Measurements from ENCODE around the gene SCGB1D1.

DNA sequence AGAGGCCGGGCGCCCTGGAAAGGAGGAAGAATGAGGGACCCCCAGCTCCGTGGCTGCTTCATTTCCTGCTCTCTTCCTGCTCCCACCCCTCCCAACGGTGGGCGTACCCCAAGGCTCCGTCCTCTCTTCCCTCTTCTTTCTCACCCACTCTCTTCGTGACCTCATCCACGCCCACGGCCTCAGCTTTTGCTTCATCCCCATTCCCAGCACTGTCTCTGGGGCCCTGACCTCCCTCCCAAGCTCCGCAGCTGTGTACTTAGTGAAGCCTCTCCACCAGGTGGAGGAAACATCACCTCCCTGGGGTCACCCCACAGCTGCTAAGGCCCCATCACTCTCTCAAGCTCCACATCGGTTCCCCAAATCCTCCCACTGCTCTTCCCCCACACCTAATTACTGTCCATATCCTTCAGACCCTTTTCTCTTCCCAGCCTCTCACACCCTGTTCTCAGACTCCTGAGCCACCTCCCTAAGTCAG, 7.8 kb upstream of the SYT7 start:
- RRBS, result no CpG with 5 or more reads among the region's 11 CpGs

DNA sequence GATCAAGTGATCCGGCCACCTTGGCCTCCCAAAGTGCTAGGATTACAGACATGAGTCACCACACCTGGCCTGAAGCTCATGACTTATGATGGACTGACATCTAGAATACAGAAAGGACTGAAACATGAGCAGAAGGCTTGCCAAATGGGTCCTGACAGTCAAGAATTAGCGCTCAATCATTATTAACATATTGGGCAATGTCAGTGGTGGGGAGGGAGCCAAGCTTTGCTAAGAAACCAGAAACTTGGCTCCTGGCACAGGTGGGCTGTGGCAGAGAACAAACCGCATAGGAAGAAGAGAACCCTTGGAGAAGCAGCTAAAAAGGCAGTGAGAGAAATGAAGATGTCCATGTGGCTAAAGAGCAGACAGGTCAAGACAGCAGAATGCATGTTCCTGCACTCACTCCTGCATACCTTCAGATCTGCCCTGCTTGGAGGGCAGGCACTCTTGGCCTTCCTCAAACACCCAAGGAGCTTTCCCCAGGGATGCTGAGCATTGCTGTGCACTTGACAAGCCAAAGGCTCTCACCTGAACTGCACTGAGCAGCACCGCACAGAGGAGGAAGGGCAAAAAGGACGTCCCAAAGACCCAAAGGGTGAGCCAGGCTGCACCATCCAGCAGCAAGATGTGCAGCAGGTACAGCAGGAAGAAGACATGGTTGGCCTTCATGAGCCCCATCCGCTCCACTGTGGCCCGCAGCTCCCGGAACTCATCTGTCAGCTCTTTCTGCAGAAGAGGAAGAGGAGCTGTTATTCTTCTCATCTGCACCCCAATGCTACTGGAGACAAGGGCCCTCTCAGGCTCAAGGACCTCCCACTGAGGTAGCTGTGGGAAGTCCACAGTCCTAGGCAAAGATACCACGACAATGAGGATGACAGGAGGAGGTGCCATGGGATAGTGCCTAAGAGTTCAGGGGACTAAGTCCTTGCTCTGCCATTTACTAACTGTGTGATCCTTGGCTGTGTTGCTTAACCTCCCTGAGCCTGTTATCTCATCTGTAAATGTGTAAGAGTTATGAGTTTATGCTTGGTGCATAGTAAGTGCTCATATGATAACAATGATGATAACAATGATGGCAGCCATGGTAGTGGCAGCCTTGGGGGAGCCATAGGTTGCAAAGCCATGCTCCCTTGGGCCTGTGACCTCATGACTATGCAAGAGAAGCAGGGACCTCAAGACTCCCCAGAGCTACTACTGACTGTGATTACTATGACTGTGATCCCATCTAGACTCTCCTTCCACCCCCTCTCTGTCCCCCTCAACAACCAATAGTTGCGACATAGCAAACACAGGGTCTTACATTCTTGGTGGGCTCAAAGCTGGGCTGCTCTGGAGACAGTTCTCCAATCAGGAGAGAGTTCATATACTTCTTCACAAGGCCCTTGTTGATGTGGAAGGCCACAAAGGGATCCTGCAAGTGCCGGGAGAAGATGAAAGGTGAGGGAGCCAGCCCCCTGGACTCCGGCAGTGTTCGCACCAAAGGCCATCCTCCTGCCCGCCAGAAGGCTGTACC, 4.3 kb downstream of the FADS1 start:
- RRBS, result 100% methylated on average over 1 of the region's 14 CpGs

GRCh38 chr11:61829471-61830033, 1.5 kb downstream of the FADS2 start:
- RRBS, result no CpG with 5 or more reads among the region's 9 CpGs

DNA sequence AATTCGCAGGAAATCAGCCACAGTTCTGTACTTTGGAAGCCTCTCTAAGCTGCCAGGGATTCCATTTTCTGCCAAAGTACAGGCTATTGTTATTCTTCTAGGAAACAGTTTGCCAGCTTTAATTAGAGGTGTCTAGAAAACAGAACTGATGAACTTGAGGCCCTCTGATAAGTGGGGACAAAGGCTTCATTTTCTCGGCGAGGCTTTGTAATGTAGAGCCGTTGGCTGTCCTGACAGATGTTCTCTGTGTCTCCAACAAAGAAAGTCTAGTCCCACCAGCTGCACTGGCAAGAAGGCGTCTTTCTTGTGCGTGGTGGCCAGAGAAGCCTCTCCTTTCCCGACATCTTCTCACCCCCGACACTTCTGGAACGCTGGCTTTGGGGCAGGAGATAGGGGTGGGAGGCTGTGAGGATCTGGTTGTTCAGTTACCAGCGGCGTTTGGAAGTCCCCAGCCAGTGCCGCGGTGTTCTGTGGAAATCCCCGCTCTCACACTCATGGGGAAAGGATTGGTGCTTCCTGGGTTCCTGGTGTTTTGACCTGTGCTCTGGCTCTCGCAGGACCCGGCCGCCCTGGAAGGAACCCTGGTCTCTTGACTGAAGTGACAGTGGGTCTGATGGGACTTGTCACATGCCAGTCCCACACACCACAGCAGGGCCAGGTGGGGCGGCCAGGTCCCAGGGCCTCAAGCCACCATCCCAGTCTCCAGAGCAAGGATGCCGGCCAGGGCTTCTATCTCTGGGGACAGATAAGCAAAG, 23.1 kb downstream of the FADS2 start:
- RRBS, result no CpG with 5 or more reads among the region's 19 CpGs

- RRBS, result no CpG with 5 or more reads among the region's 20 CpGs
Measured at GRCh38 chr11:61869491-61870334, 21.6 kb downstream of the FADS3 start.

GRCh38 chr11:61905319-61905671, 12.1 kb downstream of the RAB3IL1 start:
- RRBS, result 54% methylated on average over 6 of the region's 10 CpGs

DNA sequence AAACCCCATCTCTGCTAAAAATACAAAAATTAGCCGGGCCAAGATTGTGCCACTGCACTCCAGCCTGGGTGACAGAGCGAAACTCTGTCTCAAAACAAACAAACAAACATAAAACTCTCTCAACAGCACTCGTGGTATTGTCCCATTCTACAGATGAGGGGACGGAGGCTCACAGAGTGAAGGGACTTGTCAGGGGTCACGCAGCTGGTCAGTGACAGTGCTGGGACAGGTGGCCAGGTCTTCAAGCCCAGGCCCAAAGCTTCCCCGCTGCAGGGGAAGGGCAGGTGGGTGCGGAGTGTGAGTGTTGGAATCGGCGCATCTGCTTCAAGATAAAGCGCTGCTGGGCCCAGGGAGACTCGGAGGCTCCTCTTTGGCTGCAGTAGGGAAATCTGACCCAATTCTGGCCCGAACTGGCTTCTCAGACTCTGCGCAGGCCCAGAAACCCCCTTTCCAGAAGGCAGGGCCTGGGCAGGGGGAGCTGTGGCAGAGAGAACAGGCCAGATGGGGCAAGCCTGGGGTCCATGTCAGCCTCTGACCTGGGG, 7.4 kb downstream of the RAB3IL1 start:
- RRBS, result no CpG with 5 or more reads among the region's 13 CpGs

- RRBS, result no CpG with 5 or more reads among the region's 9 CpGs
Measured at GRCh38 chr11:61923132-61923572, 5.8 kb upstream of the RAB3IL1 start.

DNA sequence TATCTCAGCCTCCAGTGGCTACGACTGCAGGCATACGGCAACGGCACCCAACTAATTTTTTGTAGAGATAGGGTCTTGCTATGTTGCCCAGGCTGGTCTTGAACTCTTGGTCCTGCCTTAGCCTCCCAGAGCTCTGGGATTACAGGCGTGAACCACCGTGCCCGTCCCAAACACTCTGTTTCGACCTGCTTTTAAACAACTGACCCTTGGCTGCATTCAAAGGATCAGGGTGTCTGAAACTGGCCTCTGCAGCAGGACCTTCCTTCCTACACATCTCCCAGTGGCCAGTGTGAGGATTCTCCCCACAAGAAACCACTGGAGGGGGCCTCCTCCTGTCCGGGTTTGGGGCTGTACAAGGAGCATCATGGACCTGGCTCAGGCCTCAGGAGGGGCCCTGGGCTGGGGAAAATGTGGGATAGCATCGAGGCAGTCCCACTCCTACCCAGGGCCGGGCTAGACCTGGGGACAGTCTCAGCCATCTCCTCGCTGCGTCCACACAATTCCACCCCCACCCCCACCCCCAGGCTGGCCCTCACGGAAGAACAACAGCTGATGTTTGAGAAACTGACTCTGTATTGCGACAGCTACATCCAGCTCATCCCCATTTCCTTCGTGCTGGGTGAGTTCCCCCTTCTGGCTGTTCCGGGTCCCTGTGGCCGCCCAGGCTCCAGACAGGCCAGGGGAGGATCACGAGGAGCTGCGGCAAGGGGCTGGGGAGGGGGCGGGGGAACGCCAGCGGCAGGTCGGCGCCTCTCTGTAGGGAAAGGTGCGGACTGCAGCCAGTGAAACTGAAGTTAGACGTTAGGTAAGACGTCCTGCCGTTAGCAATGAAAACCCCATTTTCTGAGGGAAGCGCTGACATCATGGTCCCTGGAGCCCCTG, 4.7 kb downstream of the BEST1 start:
- RRBS, result 0% methylated on average over 1 of the region's 29 CpGs

DNA sequence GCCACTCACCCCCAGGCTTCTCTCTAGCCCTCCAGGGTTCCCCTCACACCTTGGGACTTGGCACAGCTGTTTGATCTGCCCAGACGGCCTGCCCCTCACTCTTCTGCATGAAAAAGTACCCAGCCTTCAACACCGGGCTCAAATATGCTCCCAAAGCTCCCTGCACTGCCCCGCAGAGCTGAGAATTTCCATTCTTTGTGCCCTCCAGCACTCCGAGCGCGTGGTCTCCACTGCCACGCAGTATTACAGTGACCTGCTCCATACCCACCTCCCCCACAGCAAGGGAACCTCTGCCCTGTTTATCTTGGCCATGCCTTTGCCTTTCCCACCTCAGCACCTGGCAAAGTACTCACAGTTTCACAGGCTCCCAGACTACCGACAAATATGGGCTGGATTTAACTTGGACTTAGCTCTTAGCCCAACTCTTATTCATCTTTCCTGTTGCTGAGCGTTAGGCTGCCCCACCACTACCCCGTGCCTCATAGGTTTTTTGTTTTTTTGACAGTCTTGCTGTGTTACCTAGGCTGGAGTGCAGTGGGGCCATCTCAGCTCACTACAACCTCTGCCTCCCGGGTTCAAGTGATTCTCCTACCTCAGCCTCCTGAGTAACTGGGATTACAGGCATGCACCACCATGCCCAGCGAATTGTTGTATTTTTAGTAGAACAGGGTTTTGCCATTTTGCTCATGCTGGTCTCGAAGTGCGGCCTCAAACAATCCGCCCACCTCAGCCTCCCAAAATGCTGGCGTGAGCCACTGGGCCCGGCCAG, 7.8 kb upstream of the FTH1 start:
- RRBS, result no CpG with 5 or more reads among the region's 17 CpGs

- RRBS, result no CpG with 5 or more reads among the region's 4 CpGs
Measured at GRCh38 chr11:62033625-62034081, 66.2 kb upstream of the FTH1 start.

DNA sequence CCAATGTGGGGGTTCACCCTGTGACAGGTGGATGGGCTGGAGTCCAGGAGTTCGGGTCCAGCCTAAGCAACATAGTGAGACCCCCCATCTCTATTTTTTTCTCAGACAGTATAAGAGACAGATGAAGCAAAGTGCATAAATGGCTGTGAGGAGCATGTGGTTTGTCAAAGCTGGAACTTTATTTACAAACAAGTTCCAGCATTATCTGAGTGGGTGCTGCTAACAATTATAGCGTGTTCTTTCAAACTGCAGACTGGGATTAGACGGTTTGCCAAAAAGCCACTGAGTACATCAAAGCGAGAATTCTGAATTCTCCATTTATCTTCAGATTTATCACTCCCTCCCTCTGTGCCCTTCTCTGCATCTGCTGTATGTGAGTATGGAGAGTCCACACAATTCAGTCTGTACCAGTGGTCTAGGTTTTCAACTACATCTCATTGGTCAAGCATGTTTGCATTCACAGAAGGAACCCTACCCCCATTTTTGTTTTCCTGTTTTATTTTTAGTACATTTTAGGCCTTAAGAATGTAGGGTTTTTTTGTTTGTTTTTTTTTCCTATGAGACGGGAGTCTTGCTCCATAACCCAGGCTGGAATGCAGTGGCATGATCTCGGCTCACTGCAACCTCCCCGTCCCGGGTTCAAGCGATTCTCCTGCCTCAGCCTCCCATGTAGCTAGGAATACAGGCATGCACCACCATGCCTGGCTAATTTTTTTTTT, 18.1 kb upstream of the INCENP start:
- RRBS, result no CpG with 5 or more reads among the region's 9 CpGs

DNA sequence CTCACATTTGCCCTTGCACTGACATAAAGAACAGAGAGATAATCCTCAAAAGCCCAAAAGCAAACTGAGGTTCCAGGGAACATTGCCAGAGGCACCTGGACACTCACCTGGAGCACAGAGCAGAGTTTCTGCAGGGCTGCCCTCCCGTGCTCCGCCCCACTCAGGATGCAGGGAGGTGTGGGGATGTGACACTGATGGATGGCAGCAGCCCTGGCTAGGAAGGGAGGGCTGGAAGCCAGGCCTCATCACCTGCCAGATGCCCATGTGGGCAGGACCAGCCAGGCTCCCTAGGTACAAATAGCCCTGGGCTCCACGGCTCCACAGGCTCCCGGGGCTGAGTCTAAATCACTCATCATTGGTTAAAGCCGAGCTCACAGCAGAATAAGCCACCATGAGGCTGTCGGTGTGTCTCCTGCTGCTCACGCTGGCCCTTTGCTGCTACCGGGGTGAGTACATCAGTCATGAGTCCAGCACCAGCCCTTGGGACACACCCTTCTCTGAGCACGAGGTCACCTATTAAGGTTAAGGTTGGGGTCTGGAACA, at the start of gene SCGB1D1:
Gene SCGB1D1 (plus strand): TSS at position 323 of the 543 bp plus-strand sequence.
- RRBS, result 42% methylated on average over 2 of the region's 9 CpGs

DNA sequence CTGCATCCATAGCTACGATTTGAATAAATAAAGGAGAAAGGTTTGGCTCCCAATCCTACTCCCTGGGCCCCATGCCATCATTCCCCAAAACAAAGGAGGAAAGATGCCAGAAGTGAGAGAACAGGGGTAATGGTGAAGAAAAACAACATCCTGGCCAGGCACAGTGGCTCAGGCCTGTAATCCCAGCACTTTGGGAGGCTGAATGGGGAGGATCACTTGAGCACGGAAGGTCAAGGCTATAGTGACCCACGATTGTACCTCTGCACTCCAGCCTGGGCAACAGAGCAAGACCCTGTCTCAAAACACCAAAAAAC, 26.5 kb downstream of the SCGB1A1 start:
- RRBS, result no CpG with 5 or more reads among the region's 3 CpGs

GRCh38 chr11:62449257-62449840, 30.5 kb downstream of the SCGB1A1 start:
- RRBS, result no CpG with 5 or more reads among the region's 9 CpGs

- RRBS, result 4% methylated on average over 11 of the region's 38 CpGs
Measured at GRCh38 chr11:62542748-62543766, 3.5 kb downstream of the AHNAK start.

- RRBS, result 2% methylated on average over 23 of the region's 40 CpGs
Measured at GRCh38 chr11:62546204-62546638, 385 bp downstream of the AHNAK start.

DNA sequence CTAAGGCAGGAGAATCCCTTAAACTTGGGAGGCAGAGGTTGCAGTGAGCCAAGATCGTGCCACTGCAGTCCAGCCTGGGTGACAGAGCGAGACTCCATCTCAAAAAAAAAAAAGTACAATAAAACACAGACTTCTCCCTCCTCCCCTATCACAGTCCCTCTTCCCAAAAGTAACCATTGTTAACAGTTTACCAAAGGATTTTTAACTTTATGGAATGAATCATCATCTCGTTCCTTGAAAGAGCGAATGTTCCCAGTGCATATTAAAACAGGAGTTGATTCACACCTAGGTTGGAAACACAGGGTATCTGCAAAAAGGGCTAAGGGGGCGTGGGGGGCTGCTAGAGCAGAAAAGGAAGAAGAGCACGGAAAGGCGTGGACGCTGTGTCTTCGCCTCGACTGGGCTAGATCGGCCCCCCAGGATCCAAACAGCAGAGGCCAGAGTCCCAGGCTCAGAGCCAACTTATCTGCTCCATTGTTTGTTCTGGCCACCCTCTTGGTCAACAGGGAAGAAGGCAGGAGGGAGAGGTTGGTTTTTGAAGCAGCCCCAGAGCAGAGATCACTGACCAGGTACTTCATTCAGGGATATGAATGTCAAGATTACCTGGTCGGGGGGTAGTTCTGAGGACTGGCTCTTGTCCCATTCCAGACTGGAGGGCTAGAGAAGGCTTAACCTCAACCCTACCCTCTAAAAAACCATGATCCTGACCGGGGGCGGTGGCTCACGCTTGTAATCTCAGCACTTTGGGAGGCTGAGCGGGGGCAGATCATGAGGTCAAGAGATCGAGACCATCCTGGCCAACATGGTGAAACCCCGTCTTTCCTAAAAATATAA, 2.2 kb upstream of the AHNAK start:
- RRBS, result no CpG with 5 or more reads among the region's 18 CpGs

GRCh38 chr11:62592737-62592984, 1.3 kb upstream of the TUT1 start:
- RRBS, result no CpG with 5 or more reads among the region's 1 CpG

GRCh38 chr11:62603702-62604309, 2.1 kb upstream of the MTA2 start:
- RRBS, result no CpG with 5 or more reads among the region's 8 CpGs